Parotid gland (tissue), 1 donor: ENCODE measurements around a stretch of chr6.

DNA sequence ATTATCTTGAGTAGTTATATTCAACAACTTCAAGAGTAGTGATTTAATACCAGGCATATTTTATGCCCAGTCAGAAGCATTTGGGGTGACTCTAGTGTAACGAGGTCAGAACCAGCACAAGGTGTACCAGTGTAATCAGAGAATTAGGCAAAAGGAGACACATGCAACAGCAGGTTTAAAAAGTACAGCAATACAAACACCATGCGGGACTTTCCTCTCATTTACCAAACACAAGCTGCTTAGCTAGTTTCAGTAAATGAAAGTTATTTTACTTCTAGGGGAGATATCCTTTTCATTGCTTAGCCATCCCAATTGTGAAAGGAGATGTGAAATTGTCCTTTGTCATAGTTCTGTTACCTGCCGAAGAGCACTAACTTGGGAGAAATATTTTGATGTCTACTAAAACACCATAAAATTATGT is 811 bp downstream of the FILIP1 start:
- PRO-cap = no peak

DNA sequence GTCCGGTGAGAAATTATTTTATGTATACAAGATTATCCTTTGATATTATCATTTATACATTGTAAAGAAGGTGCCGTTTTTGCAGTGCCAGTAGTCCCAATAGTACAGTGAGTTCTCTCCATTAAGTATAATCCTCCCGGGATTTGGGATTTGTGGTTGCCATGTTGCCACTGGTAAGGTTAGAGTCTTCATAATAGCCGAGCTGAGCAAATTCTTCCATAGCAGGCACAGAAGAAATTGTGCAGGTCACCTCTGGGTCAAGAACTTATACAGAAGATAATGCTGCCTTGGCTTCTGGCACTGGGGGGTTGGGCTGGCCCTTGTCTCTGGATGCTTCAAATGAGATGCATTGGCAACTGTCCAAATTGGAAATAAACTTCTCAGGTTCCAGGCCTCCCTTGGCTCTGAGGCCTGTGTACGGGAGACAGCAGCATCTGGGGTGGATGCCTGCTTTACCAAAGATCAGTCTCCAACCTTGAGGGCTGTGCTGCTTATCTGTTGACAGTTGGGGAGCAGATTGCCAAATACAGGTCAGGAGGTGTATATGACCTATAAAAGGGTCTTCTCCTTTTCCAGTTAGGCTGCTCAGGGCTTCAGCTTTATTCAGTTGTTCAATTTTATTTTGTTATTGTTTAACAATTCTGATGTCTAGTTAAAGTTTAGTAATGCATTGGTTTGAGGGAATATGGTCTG is 26.2 kb downstream of the MYO6 start:
- PRO-cap = no peak

DNA sequence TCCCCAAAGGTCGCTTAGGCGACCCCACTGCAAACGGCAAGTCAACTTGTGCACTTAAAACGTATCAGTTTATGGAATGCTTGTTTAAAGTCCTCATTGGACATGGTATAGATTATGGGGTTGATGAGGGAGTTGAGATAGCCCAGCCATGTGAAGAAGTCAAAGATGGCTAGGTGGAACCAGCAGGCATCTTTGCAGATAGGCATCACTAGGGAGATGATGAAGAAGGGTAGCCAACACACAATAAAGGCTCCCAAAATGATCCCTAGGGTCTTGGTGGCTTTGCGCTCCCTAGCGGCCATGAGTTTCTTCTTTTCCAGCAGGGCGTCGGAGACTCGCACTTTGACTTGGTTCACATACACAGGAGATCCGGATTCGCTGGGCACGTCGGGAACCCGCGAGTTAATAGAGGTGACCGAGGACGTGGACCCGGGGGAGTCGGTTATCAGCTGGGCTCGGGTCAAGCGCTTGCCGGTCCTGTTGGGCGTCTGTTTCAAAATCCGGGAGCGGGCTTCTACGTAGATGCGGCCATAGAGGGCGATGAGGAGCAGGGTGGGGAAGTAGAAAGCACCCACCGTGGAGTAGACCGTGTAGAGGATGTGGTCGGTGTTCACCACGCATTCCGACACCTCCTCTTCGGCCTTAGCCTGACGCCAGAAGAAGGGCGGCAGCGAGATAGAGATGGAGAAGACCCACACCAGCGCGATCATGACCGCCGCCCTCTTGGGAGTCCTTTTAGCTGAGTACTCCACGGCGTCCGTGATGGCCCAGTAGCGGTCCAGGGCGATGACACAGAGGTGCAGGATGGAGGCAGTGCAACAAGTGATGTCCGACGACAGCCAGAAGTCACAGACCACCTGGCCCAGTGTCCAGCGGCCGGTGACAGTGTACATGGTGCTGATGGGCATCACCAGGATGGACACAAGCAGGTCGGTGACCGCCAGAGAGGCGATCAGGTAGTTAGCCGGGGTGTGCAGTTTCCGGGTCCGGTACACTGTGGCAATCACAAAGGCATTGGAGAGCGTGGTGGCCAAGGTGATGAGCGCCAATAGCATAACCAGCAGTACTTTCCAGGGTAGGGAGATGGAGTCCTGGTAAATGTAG is 749 bp downstream of the HTR1B start:
- PRO-cap = no peak

- PRO-cap = no peak
Measured at GRCh38 chr6:77834437-77834869, 181.6 kb downstream of the MEI4 start.

DNA sequence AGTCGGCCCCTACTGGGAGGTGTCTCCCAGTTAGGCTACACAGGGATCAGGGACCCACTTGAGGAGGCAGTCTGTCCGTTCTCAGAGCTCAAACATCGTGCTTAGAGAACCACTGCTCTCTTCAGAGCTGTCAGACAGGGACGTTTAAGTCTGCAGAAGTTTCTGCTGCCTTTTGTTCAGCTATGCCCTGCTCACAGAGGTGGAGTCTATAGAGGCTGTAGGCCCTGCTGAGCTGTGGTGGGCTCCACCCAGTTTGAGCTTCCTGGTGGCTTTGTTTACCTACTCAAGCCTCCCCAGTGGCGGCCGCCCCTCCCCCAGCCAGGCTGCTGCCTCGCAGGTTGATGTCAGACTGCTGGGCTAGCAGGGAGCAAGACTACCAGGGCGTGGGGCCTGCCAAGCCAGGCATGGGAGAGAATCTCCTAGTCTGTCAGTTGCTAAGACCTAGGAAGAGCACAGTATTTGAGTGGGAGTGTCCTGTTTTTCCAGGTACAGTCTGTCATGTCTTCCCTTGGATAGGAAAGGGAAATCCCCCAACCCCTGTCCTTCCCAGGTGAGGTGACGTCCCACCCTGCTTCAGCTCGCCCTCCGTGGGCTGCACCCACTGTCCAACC is 32.6 kb downstream of the SH3BGRL2 start:
- PRO-cap = no peak

- PRO-cap = no peak
Measured at GRCh38 chr6:81215082-81215593, 537.3 kb downstream of the TENT5A start.

DNA sequence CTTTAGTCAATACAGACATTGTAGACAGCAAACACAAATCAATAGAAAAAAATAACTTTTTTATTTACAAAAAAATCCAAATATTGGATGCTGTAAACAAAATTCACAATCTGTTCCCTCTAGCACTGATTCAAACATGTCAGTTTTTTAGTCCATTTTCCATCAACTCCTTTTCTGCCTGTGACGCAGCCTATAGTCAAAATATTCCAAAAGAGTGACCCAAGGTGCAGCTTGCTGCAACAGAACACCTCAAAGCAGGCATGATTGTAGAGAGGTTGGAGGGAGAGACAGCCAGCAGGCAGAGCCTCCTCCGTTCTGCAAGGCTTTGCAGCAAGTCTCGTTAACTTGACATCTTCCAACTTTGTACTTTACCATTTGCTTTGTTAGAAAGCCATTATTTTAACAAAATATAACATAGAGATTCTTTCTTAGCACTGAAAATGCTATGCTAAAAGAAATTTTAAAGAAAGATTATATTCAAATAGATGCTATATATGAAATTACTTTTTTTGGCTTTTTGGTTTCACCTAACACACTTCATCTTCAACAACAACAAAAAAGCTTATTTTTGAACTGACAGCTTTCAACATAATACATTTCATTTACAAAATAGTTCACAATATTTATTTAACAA is 6.7 kb downstream of the TENT5A start:
- PRO-cap = no peak

DNA sequence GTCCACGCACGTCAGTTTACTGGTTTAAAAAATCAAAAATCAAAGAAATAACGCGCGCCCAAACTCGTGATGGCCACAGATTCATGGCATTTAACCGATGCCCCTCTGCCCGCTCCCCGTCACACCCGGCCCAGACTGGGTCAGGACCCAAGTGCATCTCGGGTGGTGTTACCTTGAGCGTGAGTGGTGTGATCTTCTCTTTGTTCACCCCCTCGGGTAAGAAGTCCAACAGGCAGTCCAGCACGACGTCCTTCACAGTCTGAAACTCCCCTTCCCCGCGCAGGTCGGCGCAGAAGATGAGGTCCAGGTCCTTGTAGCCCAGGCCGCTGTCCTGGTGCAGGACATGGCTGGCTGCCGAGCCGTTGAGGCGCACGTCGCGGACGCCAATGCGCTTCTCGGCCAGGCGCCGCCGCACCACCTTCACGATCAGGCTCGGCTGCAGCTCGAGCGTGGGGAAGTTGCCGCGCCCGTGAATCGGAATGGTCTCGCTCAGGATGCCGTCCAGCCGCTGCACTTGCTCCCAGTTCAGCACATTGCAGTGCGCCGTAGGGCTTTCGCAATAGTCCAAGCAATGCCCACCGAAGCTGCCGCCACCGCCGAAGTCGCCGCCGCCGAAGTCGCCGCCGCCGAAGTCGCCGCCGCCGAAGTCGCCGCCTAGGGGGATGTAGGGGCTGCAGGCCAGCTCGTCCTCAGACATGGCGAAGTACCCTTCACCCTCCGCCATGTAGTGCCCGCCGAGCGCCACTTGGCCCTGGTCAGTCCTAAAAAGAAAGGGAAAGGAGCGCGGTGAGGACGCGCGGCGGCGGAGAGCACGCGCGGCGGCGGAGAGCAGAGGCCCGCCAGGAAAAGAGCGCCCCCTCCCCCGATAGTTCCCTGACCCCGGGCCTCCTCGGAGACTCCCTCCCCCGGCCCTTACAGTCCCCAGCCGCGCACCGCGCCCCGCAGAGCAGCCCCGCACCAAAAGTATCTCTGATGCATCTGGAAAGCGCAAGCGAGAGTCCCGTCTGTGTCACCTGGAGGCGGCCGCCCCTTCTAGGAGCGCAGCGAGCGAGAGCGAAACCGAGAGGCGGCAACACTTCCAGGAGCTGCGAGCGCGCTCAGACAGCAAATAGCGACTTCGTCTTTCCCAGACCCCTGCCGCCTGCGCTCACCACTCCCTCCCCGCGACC is 679 bp downstream of the TENT5A start:
- PRO-cap = no peak

DNA sequence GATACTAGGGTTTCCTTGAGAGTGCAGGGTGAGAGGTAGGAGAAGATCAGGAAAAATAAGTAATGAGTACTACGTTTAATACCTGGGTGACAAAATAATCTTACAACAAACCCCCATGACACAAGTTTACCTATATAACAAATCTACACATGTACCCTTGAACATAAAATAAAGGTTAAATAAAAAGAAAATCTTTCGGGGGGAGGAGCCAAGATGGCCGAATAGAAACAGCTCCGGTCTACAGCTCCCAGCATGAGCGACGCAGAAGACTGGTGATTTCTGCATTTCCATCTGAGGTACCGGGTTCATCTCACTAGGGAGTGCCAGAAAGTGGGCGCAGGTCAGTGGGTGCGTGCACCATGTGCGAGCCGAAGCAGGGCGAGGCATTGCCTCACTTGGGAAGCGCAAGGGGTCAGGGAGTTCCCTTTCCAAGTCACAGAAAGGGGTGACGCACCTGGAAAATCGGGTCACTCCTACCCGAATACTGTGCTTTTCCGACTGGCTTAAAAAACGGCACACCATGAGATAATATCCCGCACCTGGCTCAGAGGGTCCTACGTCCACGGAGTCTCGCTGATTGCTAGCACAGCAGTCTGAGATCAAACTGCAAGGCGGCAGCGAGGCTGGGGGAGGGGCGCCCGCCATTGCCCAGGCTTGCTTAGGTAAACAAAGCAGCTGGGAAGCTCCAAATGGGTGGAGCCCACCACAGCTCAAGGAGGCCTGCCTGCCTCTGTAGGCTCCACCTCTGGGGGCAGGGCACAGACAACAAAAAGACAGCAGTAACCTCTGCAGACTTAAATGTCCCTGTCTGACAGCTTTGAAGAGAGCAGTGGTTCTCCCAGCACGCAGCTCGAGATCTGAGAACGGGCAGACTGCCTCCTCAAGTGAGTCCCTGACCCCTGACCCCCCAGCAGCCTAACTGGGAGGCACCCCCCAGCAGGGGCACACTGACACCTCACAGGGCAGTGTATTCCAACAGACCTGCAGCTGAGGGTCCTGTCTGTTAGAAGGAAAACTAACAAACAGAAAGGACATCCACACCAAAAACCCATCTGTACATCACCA is 146.1 kb downstream of the IBTK start:
- PRO-cap = no peak

DNA sequence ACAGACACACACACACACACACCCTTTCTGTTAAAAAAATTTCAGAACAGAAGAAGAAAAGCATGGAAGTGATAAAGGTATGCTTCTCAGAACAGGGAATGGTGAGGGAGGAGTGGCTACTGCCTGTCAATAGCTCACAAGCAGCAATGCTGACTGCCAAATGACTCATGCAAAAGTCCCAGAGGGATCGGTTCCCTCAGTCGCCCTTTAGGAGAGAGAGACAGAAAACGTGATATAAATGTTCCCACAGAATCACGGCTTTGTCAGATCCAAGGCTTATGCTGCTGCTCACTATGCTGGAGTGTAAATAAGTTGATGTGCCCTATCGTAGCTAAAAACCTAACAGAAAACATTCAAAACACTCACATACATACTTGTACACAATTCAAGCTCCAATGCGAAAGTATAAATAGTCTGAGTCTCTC is 102.6 kb downstream of the IBTK start:
- PRO-cap = no peak

GRCh38 chr6:82170014-82170912 is 77.3 kb downstream of the IBTK start:
- PRO-cap = no peak

- PRO-cap = no peak
Measured at GRCh38 chr6:83086653-83087269, 19.3 kb downstream of the DOP1A start.

GRCh38 chr6:83345969-83346754 is 84.7 kb downstream of the ME1 start:
- PRO-cap = no peak

DNA sequence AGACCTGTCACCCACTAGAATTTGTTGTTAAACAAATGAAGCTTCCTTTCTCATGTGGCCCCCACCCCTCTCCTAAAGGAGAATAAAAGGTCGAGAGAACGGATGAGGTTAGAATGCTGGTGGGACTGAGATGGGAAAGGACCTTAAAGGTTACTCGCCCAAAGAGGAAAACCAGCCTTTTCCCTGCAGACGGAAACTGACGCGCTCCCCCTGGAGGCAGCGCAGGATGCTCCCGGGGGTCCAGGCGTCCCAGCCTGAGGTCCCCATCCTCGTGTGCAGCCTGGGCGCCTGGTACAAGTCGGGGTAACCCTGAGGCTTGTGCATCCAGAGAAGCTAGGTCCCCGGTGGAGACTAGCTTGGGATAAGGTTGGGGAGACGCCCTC is 555 bp upstream of the PRSS35 start:
- PRO-cap = no peak

- PRO-cap = no peak
Measured at GRCh38 chr6:84051924-84052971, 18.7 kb downstream of the MRAP2 start.

DNA sequence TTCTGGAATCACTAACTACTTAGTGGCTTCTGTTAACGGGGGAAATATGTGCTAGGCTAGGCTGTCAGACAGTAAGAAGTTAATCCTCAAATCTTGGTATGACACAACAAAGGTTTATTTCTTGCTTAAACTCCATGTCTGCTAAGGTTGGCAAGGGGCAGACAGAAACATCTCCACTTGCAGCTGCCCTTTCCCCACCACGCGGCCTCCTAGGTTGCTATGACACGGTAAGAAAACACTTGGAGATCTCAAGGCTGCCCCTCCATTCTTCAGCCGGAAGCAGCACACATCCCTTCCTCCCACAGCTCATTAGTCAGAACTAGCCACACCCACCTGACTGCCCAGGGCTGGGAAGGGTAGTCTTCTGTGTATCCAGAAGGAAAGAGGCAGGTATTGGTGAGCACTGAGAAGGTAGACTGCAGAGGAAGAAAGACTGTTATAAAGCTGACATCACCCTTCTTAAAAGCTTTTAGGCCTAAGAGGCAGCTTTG is 41.4 kb downstream of the MRAP2 start:
- PRO-cap = no peak

- PRO-cap = no peak
Measured at GRCh38 chr6:84139237-84139743, 88.2 kb downstream of the CEP162 start.

DNA sequence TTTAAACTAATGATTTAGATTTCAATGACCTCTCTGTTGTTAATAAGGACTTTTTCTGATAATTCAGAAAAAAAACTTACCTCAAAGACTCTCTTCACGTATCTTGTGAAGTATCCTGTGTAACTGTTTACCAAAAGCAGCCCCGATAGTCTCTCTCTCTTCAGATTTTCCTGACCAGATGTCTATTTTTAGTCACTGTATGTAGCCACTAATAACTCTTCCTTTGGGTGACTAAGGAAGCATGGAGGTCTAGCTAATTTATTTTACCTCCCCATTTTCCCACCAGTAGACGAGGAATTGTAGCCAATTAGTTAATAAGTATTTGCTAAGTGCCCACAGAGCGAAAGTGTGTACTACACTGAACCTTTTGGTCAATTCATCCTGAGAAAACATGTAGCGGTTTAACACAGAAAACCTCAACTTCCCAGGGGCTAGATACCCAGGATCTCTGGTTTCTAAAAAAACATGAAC is 180.7 kb downstream of the TBX18 start:
- PRO-cap = no peak

- PRO-cap = no peak
Measured at GRCh38 chr6:84769329-84769715, 4.9 kb upstream of the TBX18 start.

GRCh38 chr6:84774191-84775154 is 10.1 kb upstream of the TBX18 start:
- PRO-cap = unidirectional peak, minus-strand start at chr6:84774836